AG04449 (cell line): ENCODE measurements around a stretch of chr5.

GRCh38 chr5:95823433-95824581, 1.3 kb upstream of the GLRX start:
- RRBS = no CpG with 5 or more reads among the region's 16 CpGs

GRCh38 chr5:95835480-95836439, 13.2 kb upstream of the GLRX start:
- RRBS = no CpG with 5 or more reads among the region's 11 CpGs

DNA sequence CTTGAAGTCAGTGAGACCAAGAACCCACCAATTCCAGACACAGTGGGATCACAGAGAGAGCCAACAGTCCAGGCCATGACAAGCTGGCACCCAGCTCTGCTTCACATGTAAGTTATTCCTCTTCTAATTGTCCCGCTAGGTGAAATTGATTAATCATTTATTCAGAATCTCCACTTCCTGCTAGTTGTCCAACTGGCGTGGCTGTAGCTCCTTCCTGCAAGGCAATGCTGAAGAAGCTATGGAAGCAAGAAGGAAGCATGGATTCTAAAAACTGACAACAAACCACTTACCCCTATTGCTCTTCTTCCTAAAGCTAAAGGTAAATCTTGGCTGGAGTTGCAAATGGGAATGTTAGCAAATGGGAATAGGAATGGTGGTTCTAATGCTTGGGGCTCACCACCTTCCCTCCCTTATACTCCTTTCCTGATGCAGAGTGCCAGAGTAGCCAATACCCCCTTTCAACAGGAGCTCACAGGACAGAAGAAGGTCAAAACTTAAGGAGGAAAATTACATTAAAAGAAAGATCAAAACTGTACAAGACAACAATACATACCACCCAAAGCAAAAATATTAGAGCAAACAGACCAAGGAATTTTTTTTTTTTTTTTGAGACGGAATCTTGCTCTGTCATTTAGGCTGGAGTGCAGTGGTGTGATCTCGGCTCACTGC, 30.2 kb upstream of the GLRX start:
- RRBS = no CpG with 5 or more reads among the region's 4 CpGs

- RRBS = no CpG with 5 or more reads among the region's 13 CpGs
Observed at GRCh38 chr5:95861227-95861891, 38.8 kb upstream of the GLRX start.

- RRBS = no CpG with 5 or more reads among the region's 2 CpGs
Observed at GRCh38 chr5:95896618-95897311, 64.9 kb downstream of the ELL2 start.

DNA sequence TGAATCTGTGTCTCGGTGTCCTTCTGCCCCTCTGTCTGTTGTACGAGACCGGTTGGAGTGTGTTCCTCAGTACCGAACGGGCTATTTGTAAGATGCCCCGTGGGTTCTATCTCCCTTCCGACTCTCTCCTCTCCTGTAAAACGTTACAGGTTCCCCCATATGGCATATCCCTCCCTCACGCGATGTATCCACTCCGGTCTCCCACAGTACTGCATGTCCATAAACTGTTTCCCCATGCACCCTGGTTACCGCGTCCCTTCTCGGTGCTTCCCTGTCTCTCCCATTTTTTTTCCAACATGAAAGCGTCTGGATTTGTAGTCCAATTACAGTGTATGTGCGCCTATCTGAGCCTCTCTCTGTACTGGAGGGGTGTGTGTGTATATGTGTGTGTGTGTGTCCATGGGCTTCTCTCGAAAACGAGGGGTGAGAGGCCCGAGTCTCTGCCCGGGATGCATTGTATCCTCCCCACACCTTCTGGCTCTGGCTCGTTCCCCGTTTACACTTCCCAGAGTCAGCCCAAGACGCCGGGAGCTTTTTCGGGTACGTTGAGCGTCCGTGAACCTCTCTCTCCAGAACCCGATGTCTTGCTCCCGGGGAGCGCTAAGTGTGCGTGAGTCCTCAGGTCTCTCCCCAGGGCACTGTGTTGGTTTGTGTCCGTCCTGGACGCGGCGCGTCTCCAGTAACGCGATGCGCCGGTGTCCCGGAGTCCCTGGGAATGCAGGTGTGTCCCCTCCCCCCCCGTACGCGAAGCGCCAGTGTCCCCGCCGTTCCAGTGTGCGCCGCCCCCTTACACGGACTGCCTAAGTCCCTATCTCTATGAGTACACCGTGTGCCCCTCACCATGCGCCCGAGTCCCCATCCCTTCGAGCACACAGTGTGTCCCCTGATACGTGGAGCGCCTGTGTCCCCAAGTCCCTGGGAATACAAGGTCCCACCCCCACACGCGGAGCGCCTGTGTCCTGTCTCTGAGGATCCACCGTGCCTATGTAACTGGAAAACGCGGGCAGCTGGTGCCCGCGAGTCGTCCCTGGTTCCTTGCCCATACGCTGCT, 1.2 kb downstream of the ELL2 start:
- RRBS = 1% methylated on average over 20 of the region's 67 CpGs

GRCh38 chr5:96108554-96109190, 147.0 kb upstream of the ELL2 start:
- RRBS = no CpG with 5 or more reads among the region's 19 CpGs

DNA sequence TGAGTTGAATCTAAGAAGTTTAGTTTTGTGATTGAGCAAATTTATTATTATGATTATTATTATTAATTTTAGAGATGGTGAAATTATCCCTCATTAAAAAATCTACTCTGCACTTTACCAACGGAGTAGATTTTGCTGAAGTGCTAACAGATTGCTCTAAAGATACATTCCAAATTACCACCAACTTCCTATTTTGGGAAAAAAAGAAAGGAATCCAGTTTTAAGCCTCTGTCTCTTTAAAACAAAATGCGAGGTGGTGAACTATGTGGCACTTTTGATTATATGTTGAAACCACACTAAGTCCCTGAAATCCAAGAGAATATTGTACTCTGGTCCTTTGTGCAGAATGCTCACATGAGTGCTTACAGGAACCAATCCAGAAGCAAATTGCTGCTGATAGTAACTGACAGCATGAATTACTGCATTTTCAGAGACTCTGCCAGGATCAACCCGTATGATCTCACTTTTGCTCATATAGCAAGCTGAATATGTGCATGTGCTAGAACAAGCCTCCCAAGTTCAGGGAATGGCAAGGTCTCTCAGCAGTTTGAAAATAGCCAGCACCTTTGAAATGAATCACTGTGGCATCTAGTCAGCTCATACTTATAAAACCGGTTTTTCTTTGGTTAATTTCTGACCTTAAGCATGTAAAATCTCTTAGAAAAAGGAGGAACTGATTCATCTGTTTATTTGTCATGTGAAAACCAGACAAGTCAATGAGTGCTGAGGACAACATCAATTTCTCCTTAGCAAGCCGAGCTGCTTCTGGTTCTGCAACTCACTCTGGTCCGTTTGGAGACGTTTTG, 215.6 kb upstream of the ELL2 start:
- RRBS = no CpG with 5 or more reads among the region's 7 CpGs

DNA sequence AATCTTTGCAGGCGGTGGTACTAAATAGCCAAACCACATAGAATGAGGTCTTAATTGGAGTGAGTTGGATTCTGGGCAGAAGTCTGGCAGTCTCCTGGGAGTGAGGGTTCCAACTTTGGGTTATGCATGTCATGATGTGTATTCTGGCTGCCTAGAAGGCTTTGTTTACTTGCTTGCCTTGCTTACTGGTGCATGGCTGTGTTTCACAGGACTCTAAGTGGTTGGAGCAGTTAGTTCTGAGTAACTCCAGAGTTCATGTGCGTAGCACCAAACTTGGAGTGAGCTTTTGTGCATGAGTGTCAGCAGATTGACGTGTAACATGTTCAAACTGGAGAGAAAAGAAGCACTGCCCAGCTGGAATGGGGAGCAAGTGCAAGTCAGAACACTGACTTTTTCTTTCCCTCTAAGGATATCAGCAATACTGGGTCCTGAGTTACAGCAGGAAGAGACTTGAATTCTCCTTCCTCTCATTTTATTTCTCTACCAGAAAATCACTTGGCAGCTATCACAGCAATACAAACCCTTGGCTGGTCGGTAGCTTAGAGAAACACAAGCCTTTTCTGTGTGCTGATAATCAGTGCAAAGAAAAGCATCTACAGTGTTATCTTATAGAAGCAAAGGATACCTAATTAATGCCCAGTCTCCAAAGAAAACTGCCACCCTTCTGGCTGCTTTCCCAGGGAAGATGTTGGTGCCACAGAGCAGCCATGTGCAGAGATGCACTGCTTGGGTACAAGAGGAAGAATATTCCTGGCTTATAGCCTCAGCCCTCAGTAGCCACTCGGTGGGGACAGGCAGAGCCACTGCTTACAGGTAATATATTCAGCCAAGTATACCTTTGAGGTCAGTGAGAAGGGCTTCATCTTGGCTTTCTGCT, 185.6 kb downstream of the PCSK1 start:
- RRBS = no CpG with 5 or more reads among the region's 5 CpGs

GRCh38 chr5:96338363-96339207, 94.5 kb downstream of the PCSK1 start:
- RRBS = no CpG with 5 or more reads among the region's 4 CpGs

GRCh38 chr5:96384376-96384912, 48.6 kb downstream of the PCSK1 start:
- RRBS = no CpG with 5 or more reads among the region's 5 CpGs

DNA sequence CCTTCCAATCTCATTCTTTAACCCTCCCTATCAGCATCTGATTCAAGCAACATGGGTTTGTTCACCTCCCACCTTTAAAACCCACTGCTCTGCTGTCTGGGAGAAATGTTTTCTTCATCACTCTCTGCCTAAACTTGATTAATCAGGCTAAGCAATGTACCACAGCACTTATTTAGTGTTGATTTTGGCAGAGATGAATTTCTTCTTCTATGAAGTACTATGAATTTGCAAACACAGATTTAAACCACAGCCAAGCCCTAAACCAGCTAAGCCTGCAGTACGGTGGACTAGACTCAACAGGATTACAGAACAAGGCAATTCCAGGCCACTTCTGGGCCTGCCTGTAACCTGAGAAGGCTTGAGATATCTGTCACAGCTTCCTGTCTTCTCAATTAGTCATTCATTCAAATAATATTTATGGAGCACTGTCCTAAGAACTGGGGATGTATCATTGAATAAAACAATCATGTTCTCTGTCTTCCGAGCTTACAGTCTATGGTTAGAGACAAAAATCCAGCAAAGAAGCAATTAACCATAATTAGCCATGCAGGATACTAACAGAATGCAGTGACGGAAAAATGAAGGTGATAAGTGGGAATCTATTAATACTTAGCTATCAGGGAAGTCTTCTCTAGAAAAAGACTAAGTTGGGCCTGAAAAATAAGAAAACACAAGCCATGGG, 32.4 kb upstream of the CAST start:
- RRBS = no CpG with 5 or more reads among the region's 3 CpGs

DNA sequence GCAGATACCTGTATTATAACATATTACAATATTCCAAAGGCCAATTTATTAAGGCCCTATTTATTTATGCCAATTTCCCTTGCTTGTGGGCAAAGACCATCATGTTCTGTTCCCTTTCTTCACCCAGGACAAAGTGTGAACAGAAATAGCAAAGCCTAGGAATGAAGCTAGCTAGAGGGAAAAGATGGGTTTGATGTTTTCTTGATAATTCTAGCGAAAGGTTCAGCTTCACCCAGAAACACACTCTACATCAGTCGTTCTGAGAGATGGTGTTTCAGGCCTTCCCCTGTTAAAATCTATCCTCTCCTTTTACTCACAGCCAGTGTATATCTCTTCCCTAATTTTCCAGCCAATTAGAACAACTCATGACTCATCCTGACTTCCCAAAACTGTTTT, 28.6 kb upstream of the CAST start:
- RRBS = no CpG with 5 or more reads among the region's 2 CpGs

DNA sequence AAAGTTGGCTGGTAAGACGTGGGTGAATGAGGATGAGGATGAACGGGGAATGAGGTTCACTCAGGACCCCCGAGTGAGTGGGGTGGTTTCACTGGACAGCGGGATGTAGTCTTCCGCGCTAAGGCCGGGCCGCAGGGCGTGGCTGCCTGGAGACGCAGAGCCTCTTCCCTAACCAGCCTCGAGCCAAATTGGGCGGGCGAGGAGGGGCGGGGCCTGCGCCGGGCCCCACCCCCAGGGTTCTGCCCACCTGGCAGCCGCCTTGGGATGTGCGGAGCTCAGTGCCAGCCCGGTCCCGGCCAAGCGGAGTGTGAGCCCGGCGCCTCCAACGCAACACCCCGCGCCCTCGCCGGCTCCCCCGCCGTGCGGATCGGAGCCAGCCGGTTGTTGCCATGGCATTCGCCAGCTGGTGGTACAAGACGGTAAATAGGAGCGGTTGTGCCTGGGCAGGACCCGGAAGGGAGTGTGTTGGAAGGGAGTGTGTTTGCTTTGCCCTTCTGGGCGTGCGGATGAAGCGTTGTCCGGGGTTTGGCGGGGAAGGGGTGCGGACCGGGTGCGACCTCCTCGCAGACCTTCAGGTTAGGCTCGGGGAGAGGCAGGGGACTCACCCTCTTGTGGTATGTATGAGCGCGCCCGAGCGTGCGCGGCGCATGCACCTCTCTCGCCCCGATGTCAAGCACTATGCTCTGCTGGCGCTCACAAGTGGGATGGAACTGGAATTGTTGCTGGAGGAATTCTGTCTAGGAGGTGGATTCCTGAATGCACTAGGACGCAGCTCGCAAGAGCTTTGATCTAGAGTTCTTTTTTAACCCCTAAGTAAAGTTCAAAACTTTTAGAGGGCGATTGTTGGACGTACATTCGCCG, 802 bp downstream of the CAST start:
- RRBS = 4% methylated on average over 21 of the region's 63 CpGs

GRCh38 chr5:96702386-96702955, 40.3 kb downstream of the CAST start:
- RRBS = under 1% methylated on average over 11 of the region's 43 CpGs

DNA sequence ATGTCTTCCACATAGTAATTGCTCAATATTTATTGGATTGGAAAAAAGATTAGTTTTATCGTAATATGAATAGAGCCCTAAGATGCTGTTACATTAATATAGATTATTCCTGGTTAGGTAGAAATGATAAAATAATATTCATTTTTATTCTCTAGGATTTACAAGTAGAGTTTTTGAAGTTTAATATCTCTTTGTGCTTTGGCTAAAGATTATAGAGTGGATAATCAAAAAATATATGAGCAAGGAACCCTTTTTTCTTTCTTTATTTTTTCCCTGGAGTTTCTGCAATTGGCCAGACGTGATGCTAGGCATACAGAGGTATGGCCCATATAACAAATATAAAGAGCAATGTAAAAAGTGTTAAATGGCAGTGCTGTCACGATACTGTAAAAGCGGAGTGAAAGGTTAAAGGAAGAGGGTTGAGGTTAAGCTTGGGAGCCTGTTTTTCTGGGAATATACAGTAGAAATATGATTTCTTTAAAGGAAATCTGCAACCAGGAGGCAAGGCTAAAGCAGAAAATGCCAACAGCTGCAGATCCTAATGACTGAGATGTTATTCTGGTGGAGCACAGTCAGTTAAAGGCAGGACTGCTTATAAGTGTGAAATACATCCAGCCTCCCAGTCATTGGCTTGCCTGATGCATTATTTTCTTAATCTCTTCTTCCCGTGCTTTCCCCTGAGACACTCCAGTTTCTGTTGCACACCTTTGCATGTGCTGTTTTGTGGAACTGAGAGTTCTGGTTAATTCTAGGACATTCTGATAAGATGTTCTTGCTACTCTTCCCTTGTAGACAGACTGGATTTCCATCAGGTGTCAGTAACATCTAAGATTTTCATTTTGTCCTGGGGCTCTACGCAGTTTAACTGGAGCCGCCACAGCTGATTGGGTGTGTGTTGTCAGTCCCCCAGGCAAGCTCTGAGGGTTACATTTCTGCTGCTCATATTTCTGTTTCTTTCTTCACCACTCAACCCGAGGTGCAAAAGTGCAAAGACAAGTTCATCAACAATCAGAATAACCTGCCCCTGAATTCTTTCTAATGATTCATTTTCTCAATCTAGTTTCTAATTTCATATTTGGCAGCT, 44.2 kb downstream of the CAST start:
- RRBS = no CpG with 5 or more reads among the region's 8 CpGs

DNA sequence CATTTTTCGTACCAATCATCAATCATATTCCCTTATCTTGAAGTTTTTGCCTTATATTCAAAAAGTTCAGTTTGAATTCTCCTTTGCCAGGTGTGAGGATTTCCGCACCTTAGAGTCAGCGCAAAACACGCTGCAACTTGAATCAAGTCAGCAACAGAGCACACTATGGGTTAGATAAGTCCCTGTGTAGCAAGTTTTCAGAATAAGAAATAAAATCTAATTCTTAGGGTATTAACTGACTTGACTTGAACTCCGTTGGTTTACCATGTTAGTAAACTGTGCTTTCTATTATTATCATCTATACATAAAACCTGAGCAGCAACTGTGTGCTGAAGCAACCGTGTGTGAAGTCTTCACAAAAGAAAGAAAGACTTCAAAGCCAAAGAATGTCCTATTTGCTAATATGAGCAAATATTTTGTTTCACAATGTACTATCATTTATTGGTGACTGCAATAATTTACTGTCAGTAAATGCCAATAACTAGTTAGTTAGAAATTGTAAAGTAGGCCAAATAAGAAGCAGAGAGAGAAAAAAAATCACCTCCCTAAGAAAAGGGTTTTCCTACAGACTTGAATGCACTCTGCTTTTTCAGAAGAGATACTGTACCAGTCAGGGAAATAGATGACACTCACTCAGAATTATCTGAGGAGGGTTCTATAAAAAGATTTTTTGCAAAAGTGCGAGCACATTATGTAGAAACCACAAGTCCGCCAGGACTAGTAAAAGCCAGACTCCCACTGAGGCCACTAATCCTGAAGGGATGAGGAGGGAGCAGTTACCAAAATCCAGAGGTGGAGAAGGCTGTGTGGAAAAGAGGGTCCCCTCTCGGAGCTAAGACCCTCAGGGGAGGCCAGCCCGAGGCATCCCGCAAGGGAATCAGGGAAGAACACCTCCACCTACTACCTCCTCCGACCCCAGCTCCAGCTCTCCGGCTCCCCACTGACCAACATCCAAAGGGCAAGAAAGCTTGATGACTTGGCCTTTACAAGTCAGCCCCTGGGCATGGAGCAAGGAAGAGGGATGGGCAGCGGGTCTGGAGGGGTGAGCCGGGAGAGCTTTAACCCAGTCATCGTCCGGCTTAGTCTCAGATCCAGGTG, 32.5 kb downstream of the ERAP1 start:
- RRBS = no CpG with 5 or more reads among the region's 17 CpGs

DNA sequence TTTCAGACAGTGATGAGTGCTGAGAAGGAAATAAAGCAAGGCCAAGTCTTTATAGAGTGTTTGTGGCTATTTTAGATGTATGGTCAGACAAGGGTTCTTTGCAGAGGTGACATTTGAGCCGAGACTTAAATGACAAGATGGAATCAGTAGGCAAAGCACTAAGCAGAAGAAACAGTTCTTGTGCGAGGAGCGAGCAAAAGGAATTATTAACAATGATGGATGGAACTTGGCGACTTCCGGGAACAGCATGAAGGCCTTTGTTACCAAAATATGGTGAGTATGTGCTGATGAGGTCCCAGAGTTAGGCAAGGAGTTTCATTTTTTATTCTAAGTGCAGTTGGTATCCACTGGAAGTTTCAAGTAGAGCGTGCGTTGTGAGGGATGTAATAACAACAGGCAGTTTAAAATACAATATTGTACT, 1.6 kb upstream of the LNPEP start:
- RRBS = no CpG with 5 or more reads among the region's 7 CpGs

DNA sequence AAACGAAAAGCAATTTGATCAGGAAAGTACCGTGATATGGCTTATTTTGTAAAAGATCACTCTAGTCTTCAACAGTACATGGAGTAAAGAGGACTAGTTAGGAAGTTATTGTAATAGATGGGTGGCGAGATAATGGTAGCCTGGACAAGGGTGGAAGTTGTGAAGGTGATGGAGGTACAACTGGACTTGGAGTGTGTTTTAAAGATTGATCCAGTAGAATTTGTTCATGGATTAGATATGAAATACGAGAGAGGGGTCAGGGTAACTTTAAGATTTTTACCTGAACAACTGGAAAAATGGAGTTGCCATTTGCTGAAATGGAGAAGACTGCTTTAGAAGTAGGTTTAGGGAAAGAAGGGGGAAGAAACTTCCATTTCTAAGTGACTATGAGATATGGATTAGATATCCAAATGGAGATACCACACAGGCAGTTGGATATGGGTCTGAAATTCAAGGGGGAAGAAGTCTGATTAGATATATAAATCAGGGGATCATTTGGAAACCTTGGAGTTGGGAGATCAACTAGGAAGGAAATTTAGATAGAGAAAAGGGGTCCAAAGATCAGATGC, 65.3 kb downstream of the LNPEP start:
- RRBS = no CpG with 5 or more reads among the region's 4 CpGs